Cardiac ventricle fibroblast (primary cell): ENCODE measurements around the gene TMEM39B.

DNA sequence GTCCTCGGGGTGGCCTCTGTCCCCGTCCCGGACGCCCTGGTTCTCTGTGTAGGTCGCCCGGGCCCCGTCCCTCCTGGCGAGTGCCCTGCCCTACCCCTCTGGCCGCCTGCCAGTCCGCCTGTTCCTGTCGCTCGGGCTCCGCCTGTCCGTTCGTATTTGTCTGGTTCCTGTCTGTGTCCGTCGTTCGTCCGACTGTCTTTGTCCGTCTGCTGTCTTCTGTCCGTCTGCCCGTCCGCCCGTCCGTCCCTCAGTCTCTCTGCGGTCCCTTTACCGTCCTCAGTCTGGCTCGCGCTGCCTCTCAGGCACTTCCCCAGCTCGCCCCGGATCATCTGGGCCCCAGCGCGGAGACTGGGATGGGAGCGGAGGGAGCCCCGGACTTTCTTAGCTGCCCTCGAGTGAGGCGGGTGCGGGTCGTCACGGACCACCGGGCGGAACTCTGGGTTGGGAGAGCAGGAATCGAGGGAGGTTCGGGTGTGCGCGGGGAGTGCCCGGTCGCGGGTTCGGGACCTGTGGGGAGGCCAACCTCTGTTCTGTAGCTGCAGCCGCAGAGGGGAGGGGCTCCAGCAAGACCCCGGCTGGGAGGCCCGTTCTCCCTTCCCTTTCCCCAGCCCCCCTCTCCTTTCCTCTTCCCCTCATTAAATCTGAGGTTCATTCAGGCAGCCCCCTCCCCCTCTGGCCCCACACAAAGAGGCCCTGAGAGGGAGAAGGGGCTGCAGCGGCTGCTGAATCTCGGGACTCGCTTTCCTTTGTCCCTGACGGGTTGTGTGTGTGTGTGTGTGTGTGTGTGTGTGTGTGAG, 846 bp downstream of the SERINC2 start:
- RAMPAGE, long total RNA = no peak

- RAMPAGE, long total RNA = no peak
Measured at GRCh38 chr1:31444591-31445162, 31.7 kb downstream of the SERINC2 start.

DNA sequence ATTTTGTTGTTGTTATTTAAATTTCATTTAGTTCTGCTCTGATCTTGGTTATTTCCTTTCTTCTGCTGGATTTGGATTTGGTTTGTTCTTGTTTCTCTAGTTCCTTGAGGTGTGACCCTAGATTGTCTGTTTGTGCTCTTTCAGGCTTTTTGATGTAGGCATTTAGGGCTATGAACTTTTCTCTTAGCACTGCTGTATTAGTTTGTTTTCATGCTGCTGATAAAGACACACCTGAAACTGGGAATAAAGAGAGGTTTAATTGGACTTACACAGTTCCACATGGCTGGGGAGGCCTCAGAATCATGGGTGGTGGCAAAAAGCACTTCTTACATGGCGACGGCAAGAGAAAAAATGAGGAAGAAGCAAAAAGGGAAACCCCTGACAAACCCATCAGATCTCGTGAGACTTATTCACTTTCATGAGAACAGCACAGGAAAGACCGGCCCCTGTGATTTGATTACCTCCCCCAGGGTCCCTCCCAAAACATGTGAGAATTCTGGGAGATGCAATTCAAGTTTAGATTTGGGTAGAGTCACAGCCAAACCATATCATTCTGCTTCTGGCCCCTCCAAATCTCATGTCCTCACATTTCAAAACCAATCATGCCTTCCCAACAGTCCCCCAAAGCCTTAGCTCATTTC, 59.3 kb downstream of the SERINC2 start:
- RAMPAGE, long total RNA = no peak

GRCh38 chr1:31501269-31501692, 75.0 kb upstream of the TINAGL1 start:
- RAMPAGE, long total RNA = no peak

- RAMPAGE, long total RNA = no peak
Measured at GRCh38 chr1:31505550-31506358, 70.6 kb upstream of the TINAGL1 start.

DNA sequence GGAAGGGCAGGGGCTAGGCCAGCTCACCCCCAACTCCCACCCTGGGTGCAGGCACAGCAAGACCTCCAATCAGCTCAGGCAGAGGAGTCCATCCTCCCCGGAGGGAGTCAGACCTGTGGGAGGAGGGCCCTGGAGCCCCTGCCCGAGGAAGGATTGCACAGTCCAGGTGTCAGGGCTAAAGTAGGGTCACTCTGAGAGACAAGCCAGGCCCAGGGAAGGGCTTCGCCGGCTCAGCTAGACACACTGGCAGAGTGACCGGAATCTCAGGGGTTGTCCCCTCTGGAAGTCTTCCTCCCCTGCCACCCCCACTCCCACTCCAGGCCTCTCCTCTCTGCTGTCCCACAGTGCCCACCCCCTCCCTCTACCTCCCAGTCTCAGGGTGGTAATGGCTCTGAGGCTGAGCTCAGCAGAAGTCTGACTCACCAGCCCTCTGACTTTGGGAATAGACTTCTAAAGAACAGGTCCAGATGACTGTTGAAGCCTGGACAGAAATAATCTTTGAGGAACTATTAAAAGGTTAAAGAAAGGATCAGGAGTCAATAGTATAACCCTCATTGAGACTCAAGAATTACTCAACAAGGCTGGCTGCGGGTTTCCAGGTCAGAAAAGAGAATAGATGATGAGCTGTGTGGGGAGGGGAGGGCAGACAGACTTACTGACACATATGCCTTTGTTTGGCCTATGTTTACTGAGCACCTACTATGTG, 8.0 kb downstream of the HCRTR1 start:
- RAMPAGE, long total RNA = no peak

- RAMPAGE, long total RNA = no peak
Measured at GRCh38 chr1:31639488-31640035, 5.1 kb downstream of the PEF1 start.

GRCh38 chr1:31692638-31693085, 11.2 kb downstream of the COL16A1 start:
- RAMPAGE, long total RNA = no peak

DNA sequence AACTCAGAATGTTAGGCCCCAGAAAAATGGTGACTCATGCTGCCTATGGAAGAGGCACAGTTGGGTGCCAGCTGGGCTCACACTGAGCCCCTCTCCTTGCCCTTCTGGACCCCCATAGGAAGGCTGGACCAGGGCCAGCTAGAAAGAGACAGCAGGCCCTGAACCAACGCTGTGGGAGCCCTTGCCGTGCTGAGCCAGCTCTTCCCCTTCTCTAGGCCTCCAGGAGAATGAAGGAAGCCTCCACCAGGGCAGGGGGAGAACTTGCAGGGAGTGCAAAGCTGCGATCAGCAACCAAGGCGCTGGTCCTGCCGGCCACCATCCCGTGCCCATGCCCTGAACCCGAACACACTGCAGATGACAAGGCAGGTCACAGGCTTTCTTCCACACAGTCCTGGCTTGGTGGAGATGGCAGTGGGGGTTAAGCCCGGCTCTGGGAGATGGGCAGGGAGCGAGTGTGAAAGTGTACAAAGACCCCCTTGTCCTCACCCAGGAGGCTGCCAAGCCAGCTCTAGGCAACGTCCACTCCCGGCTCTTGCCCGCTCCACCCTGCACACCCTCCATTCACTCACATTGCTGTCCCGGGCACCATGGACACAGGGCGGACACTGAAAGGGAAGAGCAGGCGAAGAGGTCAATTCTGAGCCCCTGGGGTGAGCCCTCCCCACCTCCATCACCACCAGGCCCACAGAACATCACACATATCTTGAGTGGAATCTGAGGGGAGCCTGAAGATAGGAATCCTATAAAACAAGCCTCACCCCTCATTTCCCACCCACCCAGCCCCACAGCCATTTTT, 9.0 kb downstream of the COL16A1 start:
- RAMPAGE, long total RNA = no peak

DNA sequence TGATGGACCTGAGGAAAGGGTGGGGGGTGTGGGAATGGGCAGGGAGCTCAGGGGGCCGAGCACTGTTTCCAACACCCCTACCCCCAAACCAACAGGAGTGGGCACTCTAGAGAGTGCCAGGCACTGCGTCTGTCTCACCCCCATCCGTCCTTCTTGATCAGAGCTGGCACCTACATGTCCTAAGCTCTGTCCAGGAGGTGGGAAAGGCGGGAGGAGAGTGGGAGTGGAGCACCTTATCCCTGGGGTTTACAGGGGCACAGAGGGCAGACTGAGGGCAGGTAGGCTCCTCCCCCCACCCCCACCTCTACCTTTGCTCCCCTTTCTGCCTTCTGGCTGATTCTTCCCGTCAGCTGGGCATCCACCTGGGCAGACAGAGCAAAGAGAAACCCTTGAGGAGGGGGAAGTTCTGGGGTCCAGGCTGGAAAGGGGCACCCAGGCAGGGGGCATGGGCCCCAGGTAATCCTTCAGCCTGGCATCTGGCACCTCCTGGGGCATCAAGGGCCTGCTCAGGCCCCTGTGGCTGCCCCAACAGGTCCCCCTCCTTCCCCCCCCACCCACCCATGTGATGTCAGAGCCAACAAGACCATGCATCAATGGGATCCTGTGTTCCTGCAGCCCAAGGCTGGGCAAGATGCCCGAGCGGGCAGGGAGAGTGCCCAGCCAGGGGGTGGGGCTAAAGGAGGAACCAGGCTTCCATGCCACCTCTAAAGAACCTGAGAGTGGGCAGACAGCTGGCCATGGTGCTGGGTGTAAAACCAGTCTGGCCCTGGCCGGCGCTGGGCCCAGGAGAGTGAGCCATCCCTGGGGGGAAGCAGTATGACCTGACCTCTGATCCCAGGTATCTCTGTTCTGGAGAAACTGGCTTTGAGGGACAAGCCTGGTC, 7.8 kb downstream of the COL16A1 start:
- RAMPAGE, long total RNA = no peak

- RAMPAGE, long total RNA = no peak
Measured at GRCh38 chr1:31739086-31739845, 24.9 kb downstream of the ADGRB2 start.

DNA sequence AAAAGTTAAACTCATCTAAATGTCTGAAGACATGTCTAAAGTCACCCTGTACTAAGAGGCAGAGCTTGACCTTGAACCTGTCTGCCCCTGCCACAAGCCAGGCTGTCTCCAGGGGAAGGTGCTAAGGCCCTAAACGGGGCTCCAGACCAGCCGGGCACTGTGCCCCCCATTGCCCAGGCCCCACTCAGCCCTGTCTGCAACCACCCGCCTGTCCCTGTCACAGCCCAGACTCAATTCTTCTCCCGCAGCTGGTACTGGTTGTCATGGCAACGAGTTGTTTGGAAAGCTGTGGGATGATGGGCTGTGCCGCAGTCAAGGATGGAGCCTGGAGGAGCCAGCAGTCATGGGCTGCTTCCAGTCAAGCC, 4.3 kb downstream of the SPOCD1 start:
- RAMPAGE, long total RNA = no peak

GRCh38 chr1:32008986-32009544, 4.6 kb upstream of the KHDRBS1 start:
- RAMPAGE, long total RNA = no peak

DNA sequence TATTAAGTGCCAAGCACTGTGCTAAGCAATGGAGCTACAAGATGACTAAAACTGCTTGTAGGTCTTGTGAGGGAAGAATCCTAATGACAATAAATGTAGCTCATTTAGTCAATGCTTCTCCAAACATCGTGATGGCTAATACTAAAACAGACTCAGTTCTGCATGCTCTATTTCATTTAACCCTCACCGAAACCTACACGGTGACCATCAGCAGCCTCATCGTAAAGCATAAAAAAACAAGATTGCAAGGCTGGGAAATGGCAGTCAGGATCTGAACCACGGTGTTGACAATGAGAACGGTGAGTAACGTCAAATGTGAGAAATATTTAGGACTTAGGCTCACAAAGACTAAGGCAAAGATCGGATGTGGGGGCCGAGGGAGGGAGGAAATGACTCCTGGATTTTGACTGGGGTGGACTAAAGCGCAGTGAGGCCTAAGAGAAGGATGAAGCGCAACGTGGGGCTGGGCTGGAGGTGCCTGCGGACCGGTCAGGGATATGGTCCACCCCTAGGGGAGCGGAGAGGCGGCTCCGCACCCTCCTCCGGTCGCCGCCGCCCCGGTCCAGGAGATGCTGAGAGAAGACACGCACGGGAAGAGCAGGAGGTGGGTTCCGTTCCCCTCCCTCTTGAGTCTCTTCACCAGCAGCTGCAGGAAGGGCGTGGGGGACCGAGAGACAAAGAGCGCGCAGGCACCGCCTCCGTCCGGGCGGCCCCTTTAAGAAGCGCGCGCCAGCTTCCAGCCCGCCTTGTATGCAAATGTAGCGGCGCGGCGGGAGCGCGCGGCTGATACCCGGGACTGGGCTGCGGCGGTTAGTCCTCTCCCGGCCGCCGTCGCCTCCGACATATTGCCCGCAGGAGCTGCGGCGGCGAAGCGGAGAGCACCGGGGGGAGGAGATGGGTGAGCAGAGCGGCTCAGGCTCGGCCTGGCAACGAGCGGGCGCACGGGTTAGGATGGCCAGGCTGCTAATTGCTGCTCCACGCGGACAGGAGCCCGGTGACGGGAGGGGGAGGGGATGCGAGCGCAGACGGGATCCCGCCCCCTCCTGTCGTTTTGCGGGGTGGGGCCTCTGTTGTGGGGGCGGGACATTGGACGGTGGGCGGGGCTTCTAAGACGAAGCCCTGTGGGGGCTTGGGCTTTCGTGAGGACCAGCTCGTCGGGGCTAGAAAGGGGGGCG, at the start of gene TMEM39B:
Gene TMEM39B (plus strand): TSS at position 786 of the 1,175 bp plus-strand sequence.
- RAMPAGE, long total RNA = no peak

- RAMPAGE, long total RNA = no peak
Measured at GRCh38 chr1:32170606-32171771, 8.5 kb upstream of the TXLNA start.

DNA sequence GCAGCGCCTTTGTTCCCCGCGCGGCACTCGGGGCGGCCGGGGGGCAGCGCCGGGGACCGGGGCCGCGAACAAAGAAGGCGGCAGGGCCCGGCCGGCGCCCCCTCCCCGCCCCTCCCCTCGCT, 512 bp downstream of the MARCKSL1 start:
- RAMPAGE, long total RNA = no peak

DNA sequence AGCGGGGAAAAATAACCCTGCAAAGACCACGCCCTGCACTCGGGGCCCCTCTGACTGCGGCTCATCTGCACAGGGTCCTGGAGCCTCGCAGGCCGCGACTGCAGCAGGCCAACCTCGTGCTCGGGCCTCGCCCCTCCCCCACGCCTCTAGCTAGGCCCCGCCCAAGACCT, 11.4 kb downstream of the FAM229A start:
- RAMPAGE, long total RNA = no peak

GRCh38 chr1:32357893-32358677, 4.2 kb downstream of the FAM229A start:
- RAMPAGE, long total RNA = no peak

DNA sequence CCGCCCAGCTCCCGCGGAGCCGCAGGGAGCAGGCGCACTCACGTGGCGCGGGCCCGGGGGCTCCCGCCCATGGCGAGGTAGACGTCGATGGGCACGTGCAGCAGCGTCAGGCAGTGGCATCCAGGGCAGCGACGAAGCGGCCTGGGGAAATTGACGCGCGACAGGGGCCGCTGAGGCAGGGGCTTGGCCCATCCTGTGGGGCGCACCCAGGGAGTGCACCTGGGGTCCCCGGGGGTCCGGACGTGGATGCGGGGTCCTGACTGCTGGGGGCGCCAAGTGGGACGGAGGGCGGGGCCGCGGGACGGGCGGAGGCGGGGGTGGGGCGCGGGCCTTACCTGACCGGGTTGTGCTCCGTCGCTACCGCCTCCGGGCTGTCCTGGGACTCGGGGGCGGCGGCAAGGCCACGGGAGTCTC, 883 bp downstream of the FAM229A start:
- RAMPAGE, long total RNA = no peak

- RAMPAGE, long total RNA = no peak
Measured at GRCh38 chr1:32413973-32414502, 19.8 kb upstream of the BSDC1 start.